ENCODE results near the gene SULT4A1.

DNA sequence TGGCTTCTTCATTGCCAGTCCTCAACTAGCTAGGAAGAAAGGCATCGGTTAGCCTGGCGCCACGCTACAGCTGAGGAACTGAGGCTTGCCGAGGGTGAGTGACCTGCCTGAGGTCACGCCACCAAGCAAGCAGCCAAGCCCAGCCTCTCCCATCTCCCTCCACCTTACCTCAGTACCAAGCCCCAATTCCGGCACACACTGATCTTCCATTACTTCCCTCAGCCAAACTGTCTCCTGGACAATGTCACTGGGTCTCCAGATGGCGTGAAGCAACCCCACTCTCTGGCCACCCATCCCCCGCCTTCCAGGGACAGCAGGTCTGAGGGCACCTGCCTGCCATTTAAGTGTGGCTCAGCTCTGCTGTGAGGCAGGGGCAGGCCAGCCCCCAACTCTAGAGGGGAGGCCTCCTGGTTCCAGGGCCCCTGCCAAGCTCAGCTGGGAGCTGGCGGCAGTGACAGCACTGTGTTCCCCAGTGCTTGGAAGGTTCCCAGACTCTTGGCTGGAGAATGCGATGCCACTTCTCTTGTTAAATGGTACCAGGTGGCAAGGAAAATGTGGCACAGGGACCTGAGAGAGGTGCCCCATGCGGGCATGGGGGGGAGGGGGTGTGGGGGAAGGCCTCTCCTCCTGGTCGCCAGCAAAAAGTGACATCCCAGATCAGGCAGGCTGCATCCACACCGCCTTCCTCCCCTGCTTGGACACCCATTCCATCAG is 8.2 kb upstream of the TNFRSF13C start:
- PRO-cap = no peak

DNA sequence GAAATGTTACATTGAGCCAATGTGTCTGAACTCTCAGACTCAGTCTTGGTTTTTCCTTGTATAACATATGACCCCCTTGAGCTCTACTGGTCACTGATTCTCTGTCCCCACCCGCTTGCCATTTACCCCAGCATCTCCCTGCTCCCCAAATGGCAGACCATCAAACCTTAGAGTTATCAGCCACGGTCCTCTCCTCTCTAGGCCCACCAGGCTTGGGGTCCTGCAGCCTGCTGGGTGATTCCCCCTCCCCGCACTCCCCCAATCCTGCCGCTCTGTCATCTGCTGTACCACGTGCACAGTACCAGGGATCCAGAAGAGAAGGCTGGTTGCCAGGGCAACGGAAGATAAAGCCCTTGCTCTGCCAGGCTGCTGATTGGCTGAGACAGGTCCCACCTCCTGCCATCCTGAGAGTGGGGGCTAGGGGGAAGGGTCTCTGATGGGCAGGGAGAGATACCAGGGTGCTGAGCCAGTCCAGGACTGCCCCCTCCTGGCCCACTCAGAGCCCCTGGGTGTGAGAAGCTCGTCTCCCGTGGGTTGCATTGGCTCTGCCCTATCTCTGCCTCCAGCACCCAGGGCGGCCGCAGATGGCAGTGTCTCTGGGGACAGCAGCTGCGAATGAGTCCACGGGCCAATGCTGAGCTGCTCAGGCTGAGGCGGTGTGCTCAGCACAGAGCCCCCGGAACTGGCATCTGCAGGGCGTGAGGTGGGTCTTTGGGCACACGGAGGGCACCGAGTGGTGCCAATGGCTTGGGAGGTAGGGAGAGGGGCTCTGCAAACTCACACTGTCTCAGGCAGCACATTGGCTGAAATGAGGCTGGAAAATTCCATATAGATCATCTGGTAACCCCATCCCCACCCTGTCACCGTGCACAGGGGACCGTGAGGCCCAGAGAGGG is 5.0 kb upstream of the CENPM start:
- PRO-cap = no peak

GRCh38 chr22:42269133-42270105 is 1.0 kb downstream of the TCF20 start:
- PRO-cap = bidirectional peak, plus-strand start at chr22:42270028, minus-strand start at chr22:42269997

- PRO-cap = no peak
These were observed 44.3 kb upstream of the TCF20 start for GRCh38 chr22:42314855-42315088.

- PRO-cap = no peak
These were observed 74.2 kb upstream of the TCF20 start for GRCh38 chr22:42344456-42345311.

DNA sequence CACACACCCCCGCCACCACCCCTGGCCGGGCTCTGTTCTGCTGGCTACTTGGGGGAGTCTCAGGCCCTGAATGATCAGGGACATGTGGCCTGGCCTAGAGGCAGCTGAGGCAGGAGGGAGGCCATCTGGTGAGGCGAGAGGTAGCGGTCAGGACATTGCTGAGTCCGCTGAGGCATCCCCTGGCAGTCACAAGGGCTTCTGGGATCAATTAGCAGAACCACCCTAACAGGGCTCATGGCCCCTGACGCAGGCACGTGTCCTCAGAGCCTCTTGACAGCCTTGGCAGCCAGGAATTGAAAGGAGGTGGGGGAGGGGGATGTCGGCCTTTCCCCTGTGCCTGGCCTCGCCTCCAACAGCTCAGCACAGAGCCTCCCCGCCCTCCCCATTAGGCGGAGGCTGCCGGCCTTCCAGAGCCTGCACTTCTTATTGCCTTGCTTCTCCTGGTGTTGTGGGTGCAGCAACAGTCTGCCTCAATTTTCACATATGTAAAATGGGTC is 55.5 kb downstream of the NFAM1 start:
- PRO-cap = no peak

DNA sequence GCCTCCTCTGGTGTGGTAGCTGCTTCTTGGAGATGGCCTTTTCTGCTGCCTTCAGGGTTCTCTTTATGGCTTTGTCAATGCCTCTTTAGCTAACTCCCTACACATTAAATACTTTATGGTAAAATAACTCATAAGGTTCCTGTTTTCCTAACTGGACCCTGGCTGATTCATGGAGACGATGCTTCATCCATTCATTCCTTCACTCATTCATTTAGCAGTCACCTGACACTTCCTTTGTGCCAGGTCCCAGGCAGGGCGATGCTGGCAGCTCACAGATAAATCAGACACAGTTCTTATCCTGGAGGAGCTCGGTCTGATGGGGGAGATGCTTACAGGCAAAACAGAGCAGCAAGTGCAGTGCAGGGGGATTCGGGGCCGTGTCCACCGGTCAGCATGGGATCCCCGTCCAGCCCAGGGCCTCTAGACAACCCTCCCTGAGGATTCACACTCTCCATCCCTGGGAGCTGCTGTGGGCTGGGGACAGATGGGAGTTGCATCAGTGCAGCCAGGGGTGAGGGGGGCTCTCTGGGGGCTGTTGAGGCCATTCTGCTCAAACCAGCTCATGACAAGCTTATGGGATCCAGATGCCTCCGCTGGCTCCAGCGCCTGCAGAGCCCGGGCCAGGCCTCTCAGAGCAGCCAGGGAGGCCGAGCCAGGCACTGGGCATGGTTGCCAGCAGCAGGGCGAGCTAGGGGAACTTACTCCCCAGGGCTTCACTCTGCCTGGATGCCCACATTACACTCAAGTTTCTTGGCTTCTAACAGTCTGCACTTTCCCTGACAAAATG is 34.2 kb upstream of the CYB5R3 start:
- PRO-cap = no peak

DNA sequence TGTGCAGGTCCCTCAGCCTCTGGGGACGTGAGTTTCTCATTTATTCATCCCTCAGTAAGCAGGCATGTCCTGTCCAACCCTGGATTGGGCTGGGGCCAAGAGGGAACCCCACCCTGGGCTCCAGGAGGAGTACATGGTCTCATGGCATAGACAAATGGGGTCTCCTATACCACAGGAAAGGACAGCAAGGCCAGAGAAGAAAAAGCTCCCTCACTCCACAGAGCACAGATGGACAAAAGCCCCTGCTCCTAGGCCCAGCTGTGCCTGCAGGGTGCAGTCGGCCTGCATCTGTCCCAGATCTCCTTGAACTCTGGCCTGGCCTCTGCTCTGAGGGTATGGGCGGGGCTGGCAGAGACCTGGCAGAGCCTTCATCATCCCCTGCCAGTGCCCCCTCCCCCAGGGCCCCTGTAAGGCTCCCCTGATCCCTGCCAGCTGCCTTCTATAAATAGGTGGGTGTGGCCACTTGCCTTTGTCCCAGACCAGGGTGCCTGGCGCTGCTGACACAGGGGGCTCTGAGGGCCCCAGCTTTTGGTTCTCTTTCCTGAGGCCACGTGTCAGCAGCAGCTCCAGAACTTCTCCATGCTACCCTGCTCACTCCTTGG is 34.5 kb downstream of the A4GALT start:
- PRO-cap = no peak

DNA sequence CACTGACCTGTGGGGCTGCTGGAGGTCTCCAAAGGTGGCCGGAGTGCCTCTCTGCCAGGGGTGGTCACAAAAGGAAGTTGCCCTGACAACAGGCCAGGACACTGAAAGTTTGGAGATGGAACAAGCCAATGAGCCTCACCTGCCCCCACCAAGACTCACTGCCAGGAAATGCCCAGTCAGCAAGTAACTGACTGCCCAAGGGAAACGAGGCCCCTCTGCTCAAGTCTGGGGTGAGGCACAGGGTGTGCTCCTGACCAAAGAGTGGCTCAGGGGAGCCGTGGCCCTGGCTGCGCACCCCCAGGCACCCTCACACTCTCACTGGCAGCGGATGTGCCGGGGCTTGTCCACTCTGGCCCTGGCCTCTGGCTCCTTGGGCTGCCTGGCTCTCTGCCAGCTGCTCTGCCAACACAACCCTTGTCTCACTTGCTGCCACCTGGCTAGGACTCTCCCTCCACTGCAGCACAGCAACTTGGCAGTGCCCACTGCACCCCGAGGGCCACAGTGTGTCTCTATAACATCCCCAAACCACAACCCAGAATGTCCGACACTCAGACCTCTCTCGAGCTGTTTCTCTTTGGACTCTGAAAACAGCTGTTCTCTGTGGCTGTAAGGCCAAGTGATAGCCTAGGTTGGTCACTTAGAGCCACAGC is 51.5 kb downstream of the ARFGAP3 start:
- PRO-cap = no peak

DNA sequence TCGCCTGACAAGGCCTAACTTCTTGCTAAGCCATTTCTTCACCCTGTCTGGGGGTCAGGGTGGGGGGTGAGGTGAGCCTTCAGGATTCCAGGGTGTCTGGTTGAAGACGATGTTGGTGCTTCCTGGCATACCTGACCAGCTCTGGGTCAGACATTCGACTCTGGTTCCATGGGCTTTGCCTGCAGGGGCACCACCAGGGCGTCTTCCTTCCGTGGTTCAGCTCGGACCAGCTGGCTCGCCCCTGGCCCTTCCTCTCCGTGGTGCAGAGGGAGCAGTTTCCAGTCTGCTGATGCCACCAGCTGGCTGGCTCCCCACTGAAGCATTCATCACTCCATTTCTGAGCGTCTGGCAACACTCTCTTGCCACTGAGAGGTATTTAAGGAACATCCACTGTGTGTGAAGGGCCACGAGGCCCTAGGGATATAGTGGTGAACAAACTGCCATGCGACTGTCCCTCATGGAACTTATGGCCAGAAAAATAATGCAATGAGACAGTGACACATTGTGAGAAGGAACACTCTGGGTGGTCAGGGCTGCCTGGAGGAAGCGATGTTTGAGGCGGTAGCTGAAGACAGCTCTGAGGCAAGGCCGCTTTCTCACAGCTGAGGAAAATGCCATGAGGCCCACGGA is 44.7 kb upstream of the ARFGAP3 start:
- PRO-cap = no peak

- PRO-cap = no peak
These were observed 48.6 kb upstream of the ARFGAP3 start for GRCh38 chr22:42905483-42906199.

DNA sequence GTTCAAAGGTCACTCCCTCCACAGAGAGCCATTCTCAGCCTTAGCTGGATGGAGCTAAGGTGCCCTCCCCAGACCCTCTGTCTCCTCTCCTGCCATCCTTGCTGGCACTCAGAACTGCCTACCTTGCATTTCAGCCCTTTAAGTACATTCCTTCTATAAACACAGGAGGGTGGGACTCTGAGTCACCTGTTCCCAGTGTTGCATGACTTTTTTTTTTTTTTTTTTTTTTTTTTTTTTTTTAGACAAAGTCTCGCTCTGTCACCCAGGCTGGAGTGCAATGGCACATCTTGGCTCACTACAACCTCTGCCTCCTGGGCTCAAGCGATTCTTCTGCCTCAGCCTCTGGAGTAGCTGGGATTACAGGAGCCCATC is 8.5 kb downstream of the TTLL1 start:
- PRO-cap = no peak

- PRO-cap = no peak
These were observed 70.4 kb downstream of the SCUBE1 start for GRCh38 chr22:43272750-43273213.

DNA sequence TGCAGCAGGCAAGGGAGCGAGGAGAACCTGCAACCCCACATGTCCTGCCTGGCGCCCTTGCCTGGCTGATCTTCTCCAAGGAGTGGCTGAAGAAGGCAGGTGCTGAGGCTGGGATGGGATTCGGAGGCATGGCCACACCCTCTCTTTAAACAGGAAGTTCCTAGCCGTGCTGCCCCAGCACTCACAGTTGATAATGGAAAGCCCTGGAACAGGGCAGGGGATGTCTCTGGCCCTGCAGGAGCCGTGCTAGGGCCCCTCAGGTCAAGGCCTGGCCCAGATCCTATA is 65.0 kb downstream of the SCUBE1 start:
- PRO-cap = no peak

GRCh38 chr22:43290320-43290534 is 52.9 kb downstream of the SCUBE1 start:
- PRO-cap = no peak

DNA sequence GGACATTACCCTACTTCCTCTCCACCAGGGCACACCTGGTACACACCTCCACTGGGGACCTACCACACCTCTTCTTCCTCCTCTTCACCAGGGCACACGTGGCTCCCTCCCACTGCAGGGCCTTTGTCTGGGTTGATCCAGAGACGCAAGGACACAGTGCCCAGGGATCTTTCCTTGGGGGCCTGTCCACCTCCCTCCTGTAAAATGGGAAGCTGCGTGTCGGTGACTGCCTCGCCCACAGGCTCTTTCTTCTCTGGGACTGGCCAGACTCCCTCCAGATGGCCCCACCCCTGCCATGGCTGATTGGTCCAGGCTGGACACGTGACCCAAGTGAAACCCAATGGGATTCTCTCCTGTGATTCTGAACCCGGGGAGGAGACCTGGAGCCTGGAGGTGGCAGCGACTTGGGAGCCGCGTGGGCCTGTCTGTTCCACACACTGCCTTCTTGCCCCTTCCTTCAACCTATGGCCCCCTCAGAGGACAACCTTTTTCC is 12.5 kb upstream of the MPPED1 start:
- PRO-cap = no peak

GRCh38 chr22:43829001-43829745 is 17.1 kb upstream of the EFCAB6 start:
- PRO-cap = no peak

- PRO-cap = no peak
These were observed at the start of gene SULT4A1 for GRCh38 chr22:43861783-43862892. Gene SULT4A1 (minus strand): TSS chr22:43862513.

- PRO-cap = no peak
These were observed 568 bp downstream of the PNPLA3 start for GRCh38 chr22:43924164-43924581.

DNA sequence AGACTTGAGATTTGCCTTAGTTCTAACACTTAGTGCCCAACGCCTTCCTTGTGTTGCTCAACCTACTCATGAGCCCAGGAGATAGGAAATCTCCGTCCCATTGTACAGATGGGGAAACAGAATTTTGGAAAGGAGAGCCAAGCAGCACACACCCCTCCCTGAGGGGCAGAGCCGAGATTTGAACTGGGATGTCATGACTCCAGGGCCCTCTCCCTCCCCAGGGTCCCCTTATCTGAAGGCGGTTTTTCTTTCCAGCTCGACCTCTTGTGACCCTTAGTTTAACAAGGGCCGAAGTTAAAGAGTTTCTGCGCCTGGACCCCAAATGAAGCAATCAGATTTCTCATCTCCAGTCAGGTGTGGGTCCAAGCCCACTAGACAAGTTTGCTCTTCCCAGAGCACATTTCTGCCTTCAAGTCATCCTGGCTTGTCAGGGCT is 11.1 kb downstream of the PNPLA3 start:
- PRO-cap = no peak